Heart left ventricle (tissue), 7 donors: ENCODE data around the gene MBD6.

GRCh38 chr12:57031055-57031353 is 14.7 kb upstream of the TAC3 start:
- PRO-cap, 6 experiments: no peak in any of the 6 experiments
- RAMPAGE, long total RNA, 2 experiments: no peak in any of the 2 experiments
- RRBS: no CpG with 5 or more reads among the region's 2 CpGs

DNA sequence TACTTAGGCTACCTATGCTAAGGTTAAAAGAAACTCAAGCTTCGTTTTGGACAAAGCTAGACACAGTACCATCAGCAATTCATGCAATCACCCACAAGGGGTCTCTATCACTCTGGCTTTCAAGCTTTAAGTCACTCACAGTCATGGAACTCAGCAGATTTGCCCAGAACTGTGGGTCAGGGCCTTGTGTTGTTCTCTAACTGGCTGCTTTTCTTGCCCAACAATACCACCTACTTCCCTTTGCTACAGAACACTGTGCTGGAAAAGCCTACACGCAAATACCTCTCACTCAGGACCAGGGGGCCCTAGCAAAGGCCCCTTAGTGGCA is 9.1 kb downstream of the NEMP1 start:
- PRO-cap, 6 experiments: no peak in any of the 6 experiments
- RAMPAGE, long total RNA, 2 experiments: no peak in any of the 2 experiments
- RRBS: no CpG with 5 or more reads among the region's 2 CpGs

GRCh38 chr12:57077835-57078601 is 573 bp downstream of the NEMP1 start:
- PRO-cap, 6 experiments: peak in 1 of 6 experiments; most common minus-strand start chr12:57078525 (in 1)
- RAMPAGE, long total RNA, 2 experiments: no peak in any of the 2 experiments
- RRBS: 0% methylated on average over 8 of the region's 38 CpGs

- PRO-cap, 6 experiments: no peak in any of the 6 experiments
- RAMPAGE, long total RNA, 2 experiments: no peak in any of the 2 experiments
- RRBS: no CpG with 5 or more reads among the region's 4 CpGs
Measured at GRCh38 chr12:57101827-57102194, 9.4 kb downstream of the STAT6 start.

- PRO-cap, 6 experiments: no peak in any of the 6 experiments
- RAMPAGE, long total RNA, 2 experiments: no peak in any of the 2 experiments
- RRBS: no CpG with 5 or more reads among the region's 5 CpGs
Measured at GRCh38 chr12:57138407-57138701, 10.1 kb downstream of the LRP1 start.

GRCh38 chr12:57138702-57139427 is 10.6 kb downstream of the LRP1 start:
- PRO-cap, 6 experiments: peak in 4 of 6 experiments; most common plus-strand start chr12:57139161 (in 2); most common minus-strand start chr12:57138921 (in 2)
- RAMPAGE, long total RNA, 2 experiments: no peak in any of the 2 experiments
- RRBS: no CpG with 5 or more reads among the region's 9 CpGs

DNA sequence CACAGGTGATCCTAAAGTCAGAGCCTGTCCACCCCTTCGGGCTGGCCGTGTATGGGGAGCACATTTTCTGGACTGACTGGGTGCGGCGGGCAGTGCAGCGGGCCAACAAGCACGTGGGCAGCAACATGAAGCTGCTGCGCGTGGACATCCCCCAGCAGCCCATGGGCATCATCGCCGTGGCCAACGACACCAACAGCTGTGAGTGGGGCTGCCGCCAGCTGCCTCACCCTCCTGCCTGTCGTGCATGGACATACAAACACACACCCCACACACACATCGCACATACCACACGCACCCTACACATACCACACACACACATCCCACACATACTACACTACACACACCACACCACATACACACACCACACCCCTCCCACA is 25.3 kb upstream of the NXPH4 start:
- PRO-cap, 6 experiments: no peak in any of the 6 experiments
- RAMPAGE, long total RNA, 2 experiments: no peak in any of the 2 experiments
- RRBS: no CpG with 5 or more reads among the region's 15 CpGs

DNA sequence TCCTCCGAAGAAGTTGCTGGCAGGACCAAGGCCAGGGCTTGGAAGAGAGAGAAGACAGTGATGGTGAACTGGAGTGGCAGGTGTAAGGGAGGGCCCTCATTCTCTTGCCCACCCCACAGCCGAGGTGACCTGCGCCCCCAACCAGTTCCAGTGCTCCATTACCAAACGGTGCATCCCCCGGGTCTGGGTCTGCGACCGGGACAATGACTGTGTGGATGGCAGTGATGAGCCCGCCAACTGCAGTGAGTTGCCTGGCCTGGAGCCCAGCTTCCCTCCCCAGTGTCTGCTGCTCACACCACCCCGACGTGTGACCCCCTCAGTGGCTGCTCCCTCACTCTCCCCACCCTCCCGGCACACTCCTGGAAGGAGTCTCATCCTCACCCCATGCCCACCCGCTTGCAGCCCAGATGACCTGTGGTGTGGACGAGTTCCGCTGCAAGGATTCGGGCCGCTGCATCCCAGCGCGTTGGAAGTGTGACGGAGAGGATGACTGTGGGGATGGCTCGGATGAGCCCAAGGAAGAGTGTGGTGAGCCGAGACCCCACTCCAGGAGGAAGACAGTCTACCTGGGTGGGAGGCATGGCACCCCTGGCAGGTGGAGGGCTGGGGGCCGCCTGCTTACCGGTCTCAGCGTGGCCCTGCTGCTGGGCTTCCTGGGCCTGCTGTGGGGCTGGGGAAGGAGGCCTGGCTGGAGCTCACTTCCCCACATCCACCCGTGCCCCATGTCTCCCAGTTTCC is 15.0 kb upstream of the NXPH4 start:
- PRO-cap, 6 experiments: no peak in any of the 6 experiments
- RAMPAGE, long total RNA, 2 experiments: no peak in any of the 2 experiments
- RRBS: no CpG with 5 or more reads among the region's 25 CpGs

DNA sequence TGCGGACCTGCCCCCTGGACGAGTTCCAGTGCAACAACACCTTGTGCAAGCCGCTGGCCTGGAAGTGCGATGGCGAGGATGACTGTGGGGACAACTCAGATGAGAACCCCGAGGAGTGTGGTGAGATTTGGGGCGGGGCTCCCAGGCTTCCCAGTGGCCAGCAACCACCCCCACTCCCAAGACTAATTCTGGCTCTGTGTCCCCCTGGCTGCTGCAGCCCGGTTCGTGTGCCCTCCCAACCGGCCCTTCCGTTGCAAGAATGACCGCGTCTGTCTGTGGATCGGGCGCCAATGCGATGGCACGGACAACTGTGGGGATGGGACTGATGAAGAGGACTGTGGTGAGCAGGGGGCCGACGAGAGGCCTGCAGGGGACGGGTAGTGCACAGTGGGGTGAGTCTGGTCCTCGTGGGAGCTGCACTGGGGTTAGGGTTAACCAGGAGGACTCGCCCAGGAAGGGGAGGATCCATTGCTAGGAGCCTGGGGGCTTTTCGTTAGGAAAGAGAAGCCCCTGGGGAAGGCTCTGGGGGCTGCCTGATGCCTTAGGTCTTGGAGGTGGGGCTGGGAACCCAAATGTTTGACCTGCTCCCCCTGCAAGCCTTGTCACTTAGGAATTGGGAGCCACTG is 12.1 kb upstream of the NXPH4 start:
- PRO-cap, 6 experiments: no peak in any of the 6 experiments
- RAMPAGE, long total RNA, 2 experiments: no peak in any of the 2 experiments
- RRBS: no CpG with 5 or more reads among the region's 23 CpGs

GRCh38 chr12:57231507-57232316 is 2.2 kb downstream of the SHMT2 start:
- PRO-cap, 6 experiments: no peak in any of the 6 experiments
- RAMPAGE, long total RNA, 2 experiments: no peak in any of the 2 experiments
- RRBS: 81% methylated on average over 5 of the region's 19 CpGs

- PRO-cap, 6 experiments: peak in 2 of 6 experiments; most common plus-strand start chr12:57249275 (in 1); most common minus-strand start chr12:57249138 (in 1)
- RAMPAGE, long total RNA, 2 experiments: no peak in any of the 2 experiments
- RRBS: no CpG with 5 or more reads among the region's 7 CpGs
Measured at GRCh38 chr12:57248780-57249659, 2.0 kb downstream of the STAC3 start.

DNA sequence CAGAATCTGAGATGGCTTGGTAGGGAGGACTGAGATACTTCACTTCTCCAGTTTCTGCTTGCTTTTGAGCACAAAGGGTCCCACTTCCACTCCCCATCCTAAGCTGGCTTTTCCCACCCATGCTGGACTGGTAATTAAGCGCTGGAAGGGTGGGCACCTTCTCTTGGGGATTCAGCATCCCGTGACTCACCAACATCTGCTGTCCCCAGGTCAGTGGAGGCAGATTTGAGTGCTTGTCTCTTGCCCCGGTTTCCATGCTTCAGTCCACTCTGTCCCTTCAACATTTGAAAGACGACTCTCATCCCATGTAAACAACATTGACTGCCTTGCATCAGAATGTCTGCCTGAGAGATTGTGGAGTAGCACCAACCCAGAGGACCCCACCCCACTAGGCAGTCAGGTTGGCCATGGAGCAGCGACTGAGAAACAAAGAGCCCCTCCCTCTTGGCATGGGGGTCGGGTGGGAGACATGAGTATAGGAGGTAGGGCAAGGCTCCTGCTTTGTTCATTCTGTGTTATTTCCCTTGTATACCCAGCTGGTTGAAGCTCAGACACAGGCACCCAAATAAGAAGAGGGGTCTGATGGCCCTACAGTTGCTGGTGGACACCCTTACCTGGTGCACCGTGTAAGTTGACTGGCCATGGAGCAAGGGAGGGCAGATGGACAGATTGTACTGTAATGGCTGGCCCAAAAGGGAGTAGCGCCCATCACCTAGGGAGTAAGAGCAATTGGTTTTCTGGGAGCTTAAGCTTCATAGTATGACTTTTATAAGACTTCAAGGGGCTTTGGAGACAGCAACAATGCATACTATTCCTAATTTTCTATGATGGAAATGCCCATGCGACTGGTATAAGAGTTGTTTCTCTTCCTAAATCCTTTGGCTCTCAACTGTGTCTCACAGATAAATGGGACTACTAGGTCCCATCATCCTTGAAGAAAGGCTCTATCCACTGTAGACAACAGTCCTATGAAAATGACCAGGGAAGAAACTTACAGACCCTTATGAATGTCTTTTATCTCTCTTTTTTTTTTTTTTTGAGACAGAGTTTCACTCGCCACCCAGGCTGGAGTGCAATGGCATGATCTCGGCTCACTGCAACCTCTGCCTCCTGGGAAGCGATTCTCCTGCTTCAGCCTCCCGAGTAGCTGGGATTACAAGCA is 5.2 kb upstream of the STAC3 start:
- PRO-cap, 6 experiments: no peak in any of the 6 experiments
- RAMPAGE, long total RNA, 2 experiments: no peak in any of the 2 experiments
- RRBS: no CpG with 5 or more reads among the region's 13 CpGs

GRCh38 chr12:57341091-57341624 is 89.7 kb downstream of the R3HDM2 start:
- PRO-cap, 6 experiments: no peak in any of the 6 experiments
- RAMPAGE, long total RNA, 2 experiments: no peak in any of the 2 experiments
- RRBS: no CpG with 5 or more reads among the region's 6 CpGs

GRCh38 chr12:57420408-57421133 is 10.3 kb downstream of the R3HDM2 start:
- PRO-cap, 6 experiments: no peak in any of the 6 experiments
- RAMPAGE, long total RNA, 2 experiments: no peak in any of the 2 experiments
- RRBS: no CpG with 5 or more reads among the region's 7 CpGs

DNA sequence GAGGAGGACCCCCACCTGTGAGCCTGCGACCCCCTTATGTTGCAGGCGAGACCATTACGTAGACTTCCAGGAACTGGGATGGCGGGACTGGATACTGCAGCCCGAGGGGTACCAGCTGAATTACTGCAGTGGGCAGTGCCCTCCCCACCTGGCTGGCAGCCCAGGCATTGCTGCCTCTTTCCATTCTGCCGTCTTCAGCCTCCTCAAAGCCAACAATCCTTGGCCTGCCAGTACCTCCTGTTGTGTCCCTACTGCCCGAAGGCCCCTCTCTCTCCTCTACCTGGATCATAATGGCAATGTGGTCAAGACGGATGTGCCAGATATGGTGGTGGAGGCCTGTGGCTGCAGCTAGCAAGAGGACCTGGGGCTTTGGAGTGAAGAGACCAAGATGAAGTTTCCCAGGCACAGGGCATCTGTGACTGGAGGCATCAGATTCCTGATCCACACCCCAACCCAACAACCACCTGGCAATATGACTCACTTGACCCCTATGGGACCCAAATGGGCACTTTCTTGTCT is 1.4 kb downstream of the INHBE start:
- PRO-cap, 6 experiments: no peak in any of the 6 experiments
- RAMPAGE, long total RNA, 2 experiments: no peak in any of the 2 experiments
- RRBS: no CpG with 5 or more reads among the region's 8 CpGs

GRCh38 chr12:57491205-57492301 is 3.7 kb downstream of the MARS1 start:
- PRO-cap, 6 experiments: no peak in any of the 6 experiments
- RAMPAGE, long total RNA, 2 experiments: no peak in any of the 2 experiments
- RRBS: no CpG with 5 or more reads among the region's 16 CpGs

GRCh38 chr12:57521924-57523029 is at the start of gene MBD6:
Gene MBD6 (plus strand): TSS chr12:57522824.
- PRO-cap, 6 experiments: peak in 6 of 6 experiments; most common plus-strand start chr12:57522851 (in 6); most common minus-strand start chr12:57522476 (in 4)
- RAMPAGE, long total RNA, 2 experiments: start-site peak on the plus strand in 2 of 2 experiments, at chr12:57522842-57522882 at its widest, 51 to 120 reads per replicate
- RRBS: 1% methylated on average over 14 of the region's 74 CpGs

DNA sequence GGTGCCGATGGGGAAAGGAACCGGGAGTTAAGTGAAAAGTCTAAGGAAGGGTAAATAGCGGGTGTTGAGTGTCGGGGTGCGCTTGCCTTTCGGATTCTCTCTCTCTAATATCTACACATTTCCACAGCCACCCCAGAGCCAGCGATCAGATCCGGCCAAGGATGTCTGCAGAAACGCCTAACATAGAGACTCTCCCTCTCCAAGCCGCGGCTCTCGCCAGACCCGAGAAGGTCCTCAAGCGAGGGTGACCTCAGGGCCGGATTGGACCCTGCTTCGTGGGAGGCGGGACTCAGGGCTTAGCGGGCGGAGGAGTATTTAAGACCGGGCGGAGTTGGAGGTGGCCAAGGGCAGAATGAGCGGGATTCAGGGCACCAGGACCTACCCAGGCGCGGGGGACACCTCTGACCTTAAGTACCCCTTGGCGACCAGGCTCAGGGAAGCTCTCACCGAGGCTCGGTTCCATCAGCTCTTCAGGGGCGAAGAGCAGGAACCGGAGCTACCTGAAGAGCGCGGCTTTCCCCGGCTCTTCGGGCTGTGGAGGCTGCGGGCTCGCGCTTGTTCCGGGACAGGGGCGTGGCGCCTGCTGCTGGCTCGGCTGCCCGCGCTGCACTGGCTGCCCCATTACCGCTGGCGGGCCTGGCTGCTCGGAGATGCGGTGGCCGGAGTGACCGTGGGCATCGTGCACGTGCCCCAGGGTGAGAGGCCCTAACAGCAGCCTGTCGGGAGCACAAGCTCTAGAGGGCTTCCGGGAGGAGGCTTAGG is 8.1 kb downstream of the ARHGEF25 start:
- PRO-cap, 6 experiments: peak in 6 of 6 experiments; most common plus-strand start position 344 of the sequence (in 6); most common minus-strand start position 208 of the sequence (in 4)
- RAMPAGE, long total RNA, 2 experiments: no peak in any of the 2 experiments
- RRBS: 9% methylated on average over 27 of the region's 52 CpGs

DNA sequence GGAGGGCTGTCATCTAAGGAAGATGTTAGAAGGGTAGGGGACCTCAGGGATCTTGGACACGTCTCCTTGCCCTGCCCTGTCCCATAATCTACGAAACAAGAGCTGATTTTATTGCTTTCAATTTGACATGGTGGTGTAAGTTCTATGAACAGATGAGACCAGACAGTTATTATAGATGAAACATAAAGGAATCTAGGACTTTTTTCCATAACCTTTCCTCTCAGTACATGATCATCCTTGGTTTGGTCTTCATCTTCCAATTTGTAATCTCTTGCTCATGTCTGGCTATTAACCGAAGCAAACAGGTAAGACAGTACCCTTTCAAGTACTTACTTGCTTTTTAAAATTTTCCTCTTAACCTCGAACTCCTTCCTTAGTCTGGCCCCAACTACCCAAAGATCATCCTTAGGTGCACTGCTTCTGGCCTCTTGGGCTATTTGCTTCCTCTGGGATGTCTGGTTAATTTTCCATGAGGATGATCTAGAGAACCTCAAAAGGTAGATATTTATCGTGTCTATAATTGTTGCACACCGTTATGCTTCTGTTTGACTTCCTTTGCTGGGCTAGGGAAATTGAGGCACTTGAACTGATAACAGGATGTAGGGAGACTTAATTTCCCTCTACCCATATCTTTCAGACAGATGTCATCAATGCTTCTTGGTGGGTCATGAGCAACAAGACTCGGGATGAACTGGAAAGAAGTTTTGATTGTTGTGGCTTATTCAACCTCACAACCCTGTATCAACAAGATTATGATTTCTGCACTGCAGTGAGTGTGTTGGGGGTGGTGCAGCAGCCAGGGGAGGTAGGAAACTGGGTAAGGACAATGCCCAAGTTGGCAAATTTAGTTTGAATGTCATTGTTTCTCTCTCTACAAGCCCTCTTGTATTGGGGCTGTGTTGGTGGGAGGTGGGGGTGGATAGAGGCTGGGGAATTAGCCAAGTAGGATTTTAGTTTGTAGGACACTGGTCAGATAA is 1.4 kb downstream of the TSPAN31 start:
- PRO-cap, 6 experiments: no peak in any of the 6 experiments
- RAMPAGE, long total RNA, 2 experiments: no peak in any of the 2 experiments
- RRBS: no CpG with 5 or more reads among the region's 7 CpGs

DNA sequence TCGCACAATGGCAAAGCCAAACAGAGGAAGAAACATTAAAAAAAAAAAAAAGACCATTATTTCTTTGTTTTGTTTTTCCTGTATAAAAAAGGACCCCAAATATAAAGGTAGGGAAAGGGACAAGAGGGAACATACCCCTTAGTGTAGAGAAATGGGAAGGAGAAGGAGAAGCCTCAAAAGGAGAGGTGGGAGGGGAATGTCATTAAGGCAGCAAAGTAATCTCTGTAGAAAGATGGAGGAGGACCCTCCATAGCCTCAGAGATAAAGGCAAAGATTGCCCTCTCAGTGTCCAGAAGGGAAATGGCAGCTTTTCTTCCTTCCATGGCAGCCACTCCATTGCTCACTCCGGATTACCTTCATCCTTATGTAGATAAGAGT is 3.3 kb downstream of the TSPAN31 start:
- PRO-cap, 6 experiments: no peak in any of the 6 experiments
- RAMPAGE, long total RNA, 2 experiments: no peak in any of the 2 experiments
- RRBS: no CpG with 5 or more reads among the region's 2 CpGs